Upper lobe of left lung (tissue), 5 donors: ENCODE measurements around the gene XPO1.

- PRO-cap, 2 experiments: no peak in any of the 2 experiments
- RAMPAGE, long total RNA, 4 experiments: no peak in any of the 4 experiments
Observed at GRCh38 chr2:58539952-58540444, 298.9 kb upstream of the FANCL start.

GRCh38 chr2:60353508-60354342 lies 199.7 kb downstream of the BCL11A start:
- PRO-cap, 2 experiments: no peak in any of the 2 experiments
- RAMPAGE, long total RNA, 4 experiments: no peak in any of the 4 experiments

DNA sequence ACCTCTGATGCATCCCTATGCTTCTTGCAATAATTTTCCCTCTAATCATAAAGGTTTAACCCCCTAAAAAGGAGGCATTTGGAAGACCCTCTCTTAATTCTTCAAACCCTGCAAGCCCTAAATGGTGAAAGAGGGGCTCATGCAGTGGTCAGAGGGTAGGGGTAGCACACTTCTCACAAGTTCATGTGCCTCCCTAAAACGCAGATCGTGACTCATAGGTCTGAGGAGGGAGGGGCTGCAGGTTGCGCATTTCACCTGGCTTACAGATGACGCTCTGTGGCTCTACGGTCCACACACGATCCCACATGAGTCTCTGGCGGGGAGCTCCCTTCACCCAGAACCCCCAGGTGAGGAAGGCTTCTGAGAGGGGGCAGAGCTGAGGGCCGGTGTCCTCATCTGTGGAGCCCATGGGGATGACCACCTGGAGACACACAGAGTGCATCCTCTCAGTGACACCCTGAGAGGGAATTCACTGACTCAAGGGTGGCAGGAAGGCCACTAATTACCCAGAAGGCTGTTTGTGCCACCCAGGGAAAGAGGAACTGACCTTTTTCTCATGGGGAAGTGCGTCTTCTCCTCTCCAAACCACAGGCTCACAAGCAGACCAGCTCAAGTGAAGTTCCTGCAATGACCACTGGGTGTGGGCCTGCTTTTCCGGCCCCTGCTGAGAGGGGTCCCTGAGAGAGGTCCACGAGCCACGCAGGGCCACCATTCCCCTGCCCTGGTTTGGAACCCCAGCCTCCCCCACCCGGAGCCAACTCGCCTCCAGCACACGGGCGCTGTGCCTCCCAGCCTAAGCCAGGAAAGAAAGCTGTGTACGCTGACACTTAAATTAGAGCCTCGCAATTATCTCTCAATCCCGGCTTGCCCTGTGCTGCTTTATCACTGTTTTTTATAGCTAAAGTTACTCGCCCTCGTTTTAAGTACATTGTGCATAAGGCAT lies 114.2 kb downstream of the BCL11A start:
- PRO-cap, 2 experiments: no peak in any of the 2 experiments
- RAMPAGE, long total RNA, 4 experiments: no peak in any of the 4 experiments

DNA sequence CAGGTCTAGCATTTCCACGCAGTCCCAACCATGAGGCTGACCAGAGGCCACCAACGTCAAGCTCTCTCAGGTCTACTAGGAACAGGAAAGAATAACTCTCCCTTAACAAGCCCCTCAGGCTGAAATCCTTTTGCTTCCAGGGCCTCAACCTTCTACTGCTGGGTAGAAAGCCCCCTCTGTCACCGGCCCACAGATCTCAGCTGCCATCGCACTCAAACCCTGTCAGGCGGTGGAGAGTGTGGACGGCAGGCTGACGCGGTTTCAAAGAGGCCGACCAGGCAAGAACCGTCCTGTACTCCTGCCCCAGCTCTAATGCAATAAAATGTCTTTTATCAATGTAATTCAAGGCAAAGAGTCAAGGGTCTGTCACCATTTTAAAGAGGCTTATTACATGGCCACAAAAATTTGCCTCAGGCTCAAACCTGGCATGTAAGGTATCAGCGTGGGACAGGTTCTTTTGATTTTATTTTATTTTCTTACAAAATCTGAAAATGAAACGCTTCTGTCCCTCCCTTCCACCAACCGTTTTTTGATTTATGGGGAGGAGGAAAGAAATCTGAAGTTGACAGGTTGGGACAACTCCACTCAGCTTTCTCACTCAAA lies 74.0 kb downstream of the BCL11A start:
- PRO-cap, 2 experiments: no peak in any of the 2 experiments
- RAMPAGE, long total RNA, 4 experiments: no peak in any of the 4 experiments

DNA sequence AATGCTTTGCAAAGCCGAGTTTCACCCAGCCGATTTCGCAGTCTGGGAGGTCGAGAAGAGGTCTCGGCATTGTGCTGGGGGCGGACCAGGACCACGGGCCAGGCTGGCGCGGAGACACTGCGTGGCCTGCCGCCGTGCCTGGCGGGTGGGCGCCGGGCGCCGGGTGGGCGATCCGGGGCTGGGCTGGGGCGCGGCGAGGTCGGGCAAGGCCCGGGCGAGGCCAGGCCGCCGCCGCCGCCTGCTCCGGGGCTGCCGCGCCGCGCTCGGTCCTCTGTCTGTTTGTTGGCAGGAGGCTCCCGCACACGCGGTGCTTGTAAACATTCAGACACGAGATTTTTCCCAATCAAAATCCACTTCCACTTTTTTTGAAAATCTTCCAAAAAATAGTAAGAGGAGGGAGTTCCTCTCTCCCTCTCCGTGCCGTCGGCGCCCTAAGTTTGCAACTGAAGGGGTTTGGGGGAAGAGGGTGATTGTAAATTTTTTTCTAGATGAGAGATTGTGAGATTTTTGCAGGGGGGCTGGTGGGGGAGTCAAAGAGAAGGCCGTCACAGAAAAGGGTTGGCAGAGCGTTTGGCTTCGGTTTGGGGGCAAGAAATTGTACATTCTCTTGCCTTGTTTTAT lies 1.7 kb downstream of the BCL11A start:
- PRO-cap, 2 experiments: no peak in any of the 2 experiments
- RAMPAGE, long total RNA, 4 experiments: no peak in any of the 4 experiments

GRCh38 chr2:60552248-60553006 lies 1.0 kb downstream of the BCL11A start:
- PRO-cap, 2 experiments: no peak in any of the 2 experiments
- RAMPAGE, long total RNA, 4 experiments: no peak in any of the 4 experiments

DNA sequence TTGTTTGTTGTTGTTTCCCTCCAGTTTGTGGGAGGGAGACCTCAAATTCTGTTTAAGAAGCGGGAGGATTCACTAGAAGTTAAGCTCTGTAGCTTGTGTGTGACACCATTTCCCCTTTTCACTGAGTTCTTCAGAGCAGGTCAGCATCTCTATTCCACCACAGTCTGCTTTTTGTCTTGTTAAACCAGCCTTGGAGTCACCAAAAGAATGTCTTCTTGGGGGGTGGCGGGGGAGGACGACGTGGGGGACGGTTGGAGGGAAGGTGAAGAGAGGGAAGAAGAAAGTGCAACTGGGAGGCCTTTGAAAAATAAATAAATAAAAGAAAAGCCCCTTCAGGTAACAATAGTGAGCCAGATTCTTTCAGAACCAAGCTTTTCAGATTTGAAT lies 2.4 kb upstream of the BCL11A start:
- PRO-cap, 2 experiments: no peak in any of the 2 experiments
- RAMPAGE, long total RNA, 4 experiments: no peak in any of the 4 experiments

DNA sequence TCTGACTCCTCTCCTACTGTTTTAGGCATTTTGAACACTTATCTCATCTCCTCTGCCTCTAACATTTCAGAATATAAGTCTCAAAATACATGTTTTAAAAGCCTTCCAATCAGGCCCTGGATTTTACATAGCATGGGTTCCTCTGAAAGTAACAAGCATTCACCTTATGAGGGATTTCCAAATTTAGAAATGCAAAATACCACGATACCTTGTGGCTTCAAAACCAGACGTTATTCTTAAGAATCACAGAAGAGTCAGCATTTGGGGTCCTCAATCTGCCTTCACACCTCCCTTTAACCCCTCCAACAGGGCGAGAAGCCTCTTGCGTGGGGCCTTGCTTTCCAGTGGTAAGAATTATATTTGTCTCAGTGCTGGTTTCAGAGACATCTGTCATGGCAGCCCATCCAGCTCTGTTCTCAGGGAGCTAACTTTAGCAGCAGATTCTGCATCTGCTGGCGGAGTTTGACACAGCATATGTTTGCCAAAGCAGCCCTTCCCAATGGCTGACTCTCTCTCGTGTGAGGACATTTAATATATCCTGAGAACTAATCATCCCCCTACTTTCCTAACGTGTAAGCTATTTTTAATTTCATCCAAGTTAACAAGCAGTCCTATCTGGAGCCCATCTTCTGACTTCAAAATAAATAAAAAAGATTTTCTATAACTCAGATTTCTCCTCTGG lies 91.4 kb upstream of the BCL11A start:
- PRO-cap, 2 experiments: no peak in any of the 2 experiments
- RAMPAGE, long total RNA, 4 experiments: no peak in any of the 4 experiments

GRCh38 chr2:60741596-60742021 lies 14.5 kb upstream of the PAPOLG start:
- PRO-cap, 2 experiments: no peak in any of the 2 experiments
- RAMPAGE, long total RNA, 4 experiments: no peak in any of the 4 experiments

GRCh38 chr2:60819382-60820159 lies 61.8 kb upstream of the REL start:
- PRO-cap, 2 experiments: no peak in any of the 2 experiments
- RAMPAGE, long total RNA, 4 experiments: no peak in any of the 4 experiments

DNA sequence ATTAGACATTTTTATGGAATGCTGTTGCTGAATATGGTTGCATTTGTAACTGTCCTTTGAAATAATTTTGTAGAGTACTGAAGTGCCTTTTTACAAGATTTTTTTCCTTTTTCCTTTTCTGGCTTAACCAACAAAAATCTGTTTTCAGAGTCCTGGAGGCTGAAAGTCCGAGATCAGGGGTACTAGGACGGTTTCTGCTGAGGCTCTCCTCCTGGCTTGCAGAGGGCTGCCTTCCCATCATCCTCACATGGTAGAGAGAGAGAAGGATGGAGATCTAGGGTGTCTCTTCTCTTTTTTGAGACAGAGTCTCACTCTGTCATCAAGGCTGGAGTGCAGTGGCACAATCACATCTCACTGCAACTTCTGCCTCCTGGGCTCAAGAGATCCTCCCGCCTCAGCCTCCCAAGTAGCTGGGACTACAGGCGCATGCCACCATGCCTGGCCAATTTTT lies 50.4 kb downstream of the REL start:
- PRO-cap, 2 experiments: no peak in any of the 2 experiments
- RAMPAGE, long total RNA, 4 experiments: no peak in any of the 4 experiments

DNA sequence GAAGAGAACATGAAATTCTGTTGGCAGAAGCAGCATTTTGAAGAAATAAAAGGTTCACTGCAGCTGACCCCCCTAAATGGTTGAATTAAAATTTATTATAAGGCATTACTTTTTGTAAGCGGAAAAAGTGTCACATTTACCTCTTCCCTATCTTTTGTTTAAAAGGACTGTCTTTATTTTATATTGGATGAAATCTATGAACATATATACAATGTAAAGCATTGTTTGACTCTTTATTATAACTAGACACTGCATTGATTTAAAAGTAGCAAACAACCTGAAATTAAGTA lies 24.7 kb downstream of the C2orf74 start:
- PRO-cap, 2 experiments: no peak in any of the 2 experiments
- RAMPAGE, long total RNA, 4 experiments: no peak in any of the 4 experiments

DNA sequence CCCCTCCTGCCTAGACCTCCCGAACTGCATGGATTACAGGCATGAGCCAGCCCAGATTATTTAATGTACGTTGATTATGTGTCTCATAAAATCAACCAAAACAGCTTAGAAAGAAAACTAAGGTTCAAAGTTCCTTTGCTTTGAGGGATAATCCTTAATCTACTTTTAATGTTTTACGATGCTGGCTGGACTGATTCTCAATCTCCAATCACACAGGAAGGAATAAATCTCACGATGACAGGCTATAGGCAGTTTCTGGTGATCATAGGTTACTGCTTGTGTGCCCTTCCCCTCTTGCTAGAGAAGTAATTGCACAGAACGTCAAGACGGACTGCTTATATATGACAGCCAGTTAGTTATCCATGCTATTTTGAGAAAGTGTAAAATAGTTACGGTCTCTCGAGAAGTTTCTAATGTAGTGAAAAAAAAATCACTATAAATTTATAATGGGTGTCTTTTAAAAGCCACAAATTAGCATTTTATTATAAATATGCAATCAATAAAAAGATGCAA lies 43.2 kb downstream of the C2orf74 start:
- PRO-cap, 2 experiments: no peak in any of the 2 experiments
- RAMPAGE, long total RNA, 4 experiments: no peak in any of the 4 experiments

GRCh38 chr2:61218420-61219122 lies 56.6 kb downstream of the C2orf74 start:
- PRO-cap, 2 experiments: no peak in any of the 2 experiments
- RAMPAGE, long total RNA, 4 experiments: no peak in any of the 4 experiments

DNA sequence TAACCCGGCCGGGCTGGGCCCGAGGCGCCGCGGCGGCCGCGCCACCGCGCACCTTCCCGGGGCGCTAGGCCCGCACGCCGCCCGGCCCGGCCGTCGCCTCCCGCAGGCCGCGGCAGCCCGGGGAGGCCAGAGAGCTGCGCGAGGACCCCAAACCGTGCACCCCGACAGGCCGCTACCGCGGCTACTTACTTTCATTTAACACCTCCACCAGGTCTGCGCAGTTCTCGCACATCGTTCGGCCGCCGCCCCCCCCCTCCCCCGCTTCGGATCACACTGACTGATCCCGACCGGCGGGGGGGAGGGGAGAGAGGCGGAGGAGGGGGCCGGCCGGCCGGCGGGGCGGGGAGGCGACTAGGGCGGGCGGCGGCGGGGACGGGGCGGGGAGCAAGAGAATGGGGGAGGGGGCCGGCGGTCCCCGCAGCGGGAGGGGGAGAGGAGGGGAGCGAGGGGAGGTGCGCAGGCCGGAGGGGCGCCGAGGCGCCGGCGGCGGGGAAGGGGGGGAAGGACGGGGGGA lies 369 bp downstream of the USP34 start:
- PRO-cap, 2 experiments: peak in 1 of 2 experiments; most common minus-strand start position 255 of the sequence (in 1)
- RAMPAGE, long total RNA, 4 experiments: start-site peak on the minus strand in 2 of 4 experiments, centred at positions 249 to 253 of the sequence, 37 to 80 reads per replicate

DNA sequence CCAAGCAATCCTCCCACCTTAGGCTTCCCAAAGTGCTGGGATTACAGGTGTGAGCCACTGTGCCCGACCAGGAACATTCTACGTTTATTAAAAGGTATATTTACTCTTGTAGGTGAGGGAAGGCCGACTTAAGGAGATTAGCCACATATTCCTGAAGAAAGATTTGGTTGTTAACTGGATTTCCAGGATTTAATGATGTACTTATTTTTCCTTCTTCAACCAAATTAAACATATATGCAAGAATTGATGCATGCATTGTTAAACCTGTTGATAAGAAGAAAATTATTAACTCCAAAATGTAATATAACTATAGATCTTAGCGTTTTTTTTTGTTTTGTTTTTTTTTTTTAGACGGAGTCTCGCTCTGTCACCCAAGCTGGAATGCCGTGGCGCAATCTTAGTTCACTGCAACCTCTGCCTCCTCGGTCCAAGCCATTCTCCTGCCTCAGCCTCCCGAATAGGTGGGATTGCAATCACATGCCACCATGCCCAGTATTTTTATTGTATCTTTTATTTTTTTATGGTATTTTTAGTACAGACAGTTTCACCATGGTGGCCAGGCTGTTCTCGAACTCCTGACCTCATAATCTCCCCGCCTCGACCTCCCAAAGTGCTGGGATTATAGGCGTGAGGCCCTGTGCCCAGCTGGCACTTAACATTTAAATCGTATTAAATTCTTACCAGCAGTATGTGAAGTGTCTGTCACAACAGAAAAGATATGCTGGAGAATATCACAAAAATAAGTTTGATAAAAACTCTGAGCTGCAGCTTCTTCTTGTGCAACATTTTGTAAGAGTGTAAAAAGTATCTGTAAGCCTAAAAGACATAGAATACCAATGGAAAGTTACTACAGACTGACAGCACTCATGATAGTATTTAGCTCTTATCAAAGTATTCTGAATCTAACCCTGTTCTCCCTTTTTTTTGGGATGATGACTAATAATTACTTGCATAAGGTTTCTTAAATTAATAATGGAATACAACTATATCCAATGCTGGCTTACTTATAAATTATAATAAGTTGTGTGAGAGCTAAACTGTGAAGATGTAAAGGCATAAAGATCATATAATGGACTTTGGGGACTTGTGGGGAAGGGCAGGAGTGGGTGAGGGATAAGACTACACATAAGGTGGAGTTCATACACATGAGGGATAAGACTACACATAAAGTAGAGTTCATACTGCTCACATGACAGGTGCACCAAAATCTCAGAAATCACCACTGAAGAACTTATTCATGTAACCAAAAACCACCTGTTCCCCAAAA lies 11.8 kb upstream of the USP34 start:
- PRO-cap, 2 experiments: no peak in any of the 2 experiments
- RAMPAGE, long total RNA, 4 experiments: no peak in any of the 4 experiments

GRCh38 chr2:61537673-61538412 lies at the start of gene XPO1:
TSS of gene XPO1 (minus strand) at chr2:61538356.
- PRO-cap, 2 experiments: peak in 2 of 2 experiments; most common minus-strand start chr2:61538258 (in 2)
- RAMPAGE, long total RNA, 4 experiments: start-site peak on the minus strand in 4 of 4 experiments, at chr2:61538227-61538379 at its widest, 30 to 335 reads per replicate

GRCh38 chr2:61775840-61776405 lies 77.9 kb downstream of the FAM161A start:
- PRO-cap, 2 experiments: no peak in any of the 2 experiments
- RAMPAGE, long total RNA, 4 experiments: no peak in any of the 4 experiments

DNA sequence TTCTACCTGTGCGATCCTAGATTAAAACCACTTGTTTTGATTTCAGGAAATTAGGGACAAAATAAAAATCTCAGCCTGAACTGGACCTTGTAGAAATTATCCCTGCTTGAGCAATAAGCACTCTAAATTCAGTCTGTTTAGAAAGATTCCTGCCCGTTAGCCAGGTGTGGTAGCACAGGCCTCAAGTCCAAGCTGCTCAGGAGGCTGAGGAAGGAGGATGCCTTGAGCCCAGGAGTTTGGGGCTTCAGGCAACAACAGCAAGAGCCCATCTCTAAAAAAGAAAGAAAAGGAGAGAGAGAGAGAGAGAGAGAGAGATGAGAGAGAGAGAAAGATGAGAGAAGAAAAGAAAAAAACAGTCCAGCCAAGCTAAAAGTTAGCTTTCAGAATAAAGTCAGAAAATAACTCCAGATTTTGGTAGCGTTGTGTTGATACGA lies 57.1 kb upstream of the B3GNT2 start:
- PRO-cap, 2 experiments: no peak in any of the 2 experiments
- RAMPAGE, long total RNA, 4 experiments: start-site peak on the plus strand in 2 of 4 experiments, centred at positions 143 to 156 of the sequence, 10 to 29 reads per replicate

DNA sequence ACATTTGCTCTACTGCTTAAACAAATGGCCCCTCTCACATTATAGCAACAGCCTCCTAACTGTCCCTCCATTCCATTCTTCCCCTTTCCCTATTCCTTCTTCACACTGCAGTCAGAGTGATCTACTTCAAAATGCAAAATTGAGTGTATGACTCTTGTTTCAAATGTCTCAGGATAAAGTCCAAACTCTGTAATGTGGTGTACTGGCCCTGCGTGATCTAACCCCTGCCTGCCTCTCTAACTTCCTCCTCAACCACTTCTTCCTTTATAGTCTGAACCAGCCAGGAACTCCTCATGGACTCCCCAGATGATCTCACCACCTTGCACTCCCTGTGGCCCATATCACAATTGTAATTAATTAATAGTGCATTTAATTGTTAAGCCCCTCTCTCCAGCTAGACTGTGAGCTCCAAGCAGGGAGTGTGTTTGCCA lies 3.1 kb upstream of the B3GNT2 start:
- PRO-cap, 2 experiments: no peak in any of the 2 experiments
- RAMPAGE, long total RNA, 4 experiments: no peak in any of the 4 experiments